ENCODE measurements around the gene FBXO46.

DNA sequence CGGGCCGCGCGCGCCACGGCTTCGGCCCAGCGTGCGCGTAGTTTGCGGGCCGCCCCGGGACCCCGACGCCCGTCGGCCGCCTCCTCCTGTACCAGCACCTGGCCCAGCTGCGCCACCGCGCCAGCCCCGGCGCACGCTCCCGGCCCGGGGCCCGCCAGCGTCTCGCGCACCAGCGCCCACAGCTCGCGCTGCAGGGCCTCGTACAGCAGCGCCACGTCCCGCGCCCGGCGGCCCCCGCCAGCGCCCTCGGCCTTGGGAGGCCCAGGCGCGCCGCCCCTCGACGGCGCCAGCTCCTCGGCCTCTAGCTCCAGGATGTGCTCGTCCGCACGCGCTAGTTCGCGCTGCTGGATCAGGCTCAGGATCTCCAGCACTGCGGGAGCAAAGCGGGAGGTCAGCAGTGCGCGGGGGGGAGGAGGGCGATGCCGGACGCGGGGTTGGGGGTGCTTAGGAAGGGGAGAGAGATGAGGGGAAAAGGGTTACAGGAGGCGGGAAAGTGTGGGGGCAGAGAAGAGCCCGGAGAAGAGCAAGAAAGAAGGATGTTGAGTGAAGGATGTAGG lies 10.7 kb downstream of the EXOC3L2 start:
- RRBS = 95% methylated on average over 37 of the region's 66 CpGs

GRCh38 chr19:45395325-45396045 lies 9.4 kb downstream of the PPP1R13L start:
- RRBS = no CpG with 5 or more reads among the region's 32 CpGs

DNA sequence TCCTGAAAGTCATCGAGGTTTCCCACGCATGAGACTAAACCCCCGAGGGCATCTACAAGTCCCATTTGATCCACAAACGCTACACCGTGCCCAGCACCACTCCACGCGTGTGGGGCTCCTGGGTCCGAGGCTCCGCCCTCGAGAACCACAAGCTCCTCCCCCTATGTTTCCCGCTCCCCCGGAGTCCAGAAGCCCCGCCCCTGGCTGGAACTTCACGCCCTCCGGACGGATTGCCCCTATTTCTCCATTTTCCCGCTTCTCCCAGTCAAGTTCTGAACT lies 563 bp upstream of the POLR1G start:
- RRBS = 4% methylated on average over 4 of the region's 17 CpGs

DNA sequence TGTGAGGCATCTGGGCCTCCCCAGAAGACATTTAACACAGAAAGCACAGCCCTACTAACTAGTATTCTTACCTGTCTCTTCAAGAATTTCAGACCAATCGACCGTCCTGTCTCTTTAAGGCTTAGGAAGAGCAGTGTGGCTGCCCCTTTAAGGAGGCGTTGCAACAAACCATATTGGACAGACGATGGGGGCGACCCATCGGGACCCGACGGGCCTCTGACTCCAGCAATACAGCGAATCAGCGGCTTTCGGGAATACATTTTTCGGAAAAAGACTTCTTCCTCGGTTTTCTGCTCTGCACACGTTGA lies 269 bp upstream of the POLR1G start:
- RRBS = no CpG with 5 or more reads among the region's 14 CpGs

DNA sequence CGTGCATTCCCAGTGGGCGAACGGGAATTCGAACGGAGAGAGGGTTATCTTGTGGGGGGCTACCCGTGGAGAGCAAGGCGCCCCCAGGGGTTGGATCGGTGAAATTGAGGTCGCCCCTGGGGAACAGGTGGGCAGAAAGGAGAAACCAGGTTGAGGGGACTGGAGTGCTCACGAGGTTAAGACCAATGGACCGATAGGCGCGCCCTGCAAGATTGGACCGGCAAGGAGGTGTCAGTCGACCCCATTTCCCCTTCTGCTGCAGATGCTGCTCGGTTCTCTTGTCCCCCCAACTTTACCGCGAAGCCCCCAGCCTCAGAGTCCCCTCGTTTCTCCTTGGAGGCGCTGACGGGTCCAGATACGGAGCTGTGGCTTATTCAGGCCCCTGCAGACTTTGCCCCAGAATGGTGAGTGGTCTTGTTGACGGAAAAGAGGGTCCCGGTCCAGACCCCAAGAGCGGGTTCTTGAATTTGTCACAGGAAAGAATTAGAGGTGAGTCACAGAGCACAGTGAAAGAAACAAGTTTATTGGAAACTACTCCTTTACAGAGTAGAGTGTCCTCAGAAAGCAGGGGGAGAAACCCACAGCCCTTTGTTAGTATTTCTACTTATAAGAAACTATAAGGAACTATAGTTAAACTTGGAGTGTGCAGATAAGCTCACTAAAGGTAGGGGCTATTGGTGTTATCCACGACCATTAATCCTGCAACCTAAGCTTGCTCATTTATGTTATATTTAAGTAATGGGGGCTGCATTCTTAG lies 566 bp downstream of the POLR1G start:
- RRBS = no CpG with 5 or more reads among the region's 26 CpGs

DNA sequence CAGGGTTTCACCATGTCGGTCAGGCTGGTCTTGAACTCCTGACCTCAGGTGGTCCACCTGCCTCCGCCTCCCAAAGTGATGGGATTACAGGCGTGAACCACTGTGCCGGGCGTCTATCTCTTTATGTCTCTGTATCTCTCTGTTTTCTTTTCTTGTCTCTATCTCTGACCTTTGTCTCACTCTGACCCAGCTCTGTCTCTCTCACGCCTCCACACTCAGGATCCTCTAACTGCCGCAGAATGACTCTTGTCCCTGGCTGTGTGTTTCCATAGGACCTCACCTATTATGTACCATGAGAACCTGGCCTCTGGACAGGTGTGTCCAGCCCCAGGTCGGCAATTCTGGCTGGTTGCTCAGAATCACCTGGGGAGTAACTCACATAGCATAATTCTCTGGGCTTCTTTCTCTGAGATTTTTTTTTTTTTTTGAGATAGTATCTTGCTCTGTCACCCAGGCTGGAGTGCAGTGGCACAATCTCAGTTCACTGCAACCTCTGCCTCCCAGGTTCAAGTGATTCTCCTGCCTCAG lies 20.3 kb upstream of the FOSB start:
- RRBS = no CpG with 5 or more reads among the region's 8 CpGs

- RRBS = 8% methylated on average over 3 of the region's 10 CpGs
Observed at GRCh38 chr19:45505870-45506385, 1.4 kb upstream of the VASP start.

GRCh38 chr19:45521116-45521589 lies 13.9 kb downstream of the VASP start:
- RRBS = no CpG with 5 or more reads among the region's 8 CpGs

GRCh38 chr19:45532177-45532784 lies 25.0 kb downstream of the VASP start:
- RRBS = no CpG with 5 or more reads among the region's 2 CpGs

- RRBS = no CpG with 5 or more reads among the region's 12 CpGs
Observed at GRCh38 chr19:45657743-45658234, 10.2 kb upstream of the GIPR start.

DNA sequence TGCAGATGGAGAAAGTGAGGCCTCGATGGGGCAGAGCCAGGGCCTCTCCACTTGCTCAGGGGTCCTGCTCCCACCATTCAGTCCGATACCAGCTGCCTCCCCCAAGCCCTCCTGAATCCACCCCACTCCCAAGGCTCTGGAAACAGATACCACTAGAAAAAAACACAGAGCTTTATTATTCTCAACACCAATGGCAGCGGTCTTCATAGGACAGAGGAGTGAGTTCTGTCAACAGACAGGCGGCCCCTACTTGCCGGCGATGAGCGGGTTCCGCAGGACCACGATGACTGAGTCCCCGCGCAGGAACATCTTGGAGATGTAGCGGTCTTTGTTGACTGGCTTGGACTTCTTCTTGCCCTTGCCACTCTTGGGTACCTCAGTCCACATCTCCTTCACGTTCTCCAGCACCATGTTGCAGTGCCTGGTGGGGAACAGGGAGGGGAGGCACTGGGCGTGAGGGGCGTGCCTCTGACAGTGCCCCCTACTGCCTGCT lies 4.4 kb downstream of the SNRPD2 start:
- RRBS = no CpG with 5 or more reads among the region's 15 CpGs

GRCh38 chr19:45715818-45717129 lies 14.4 kb downstream of the FBXO46 start:
- RRBS = 7% methylated on average over 5 of the region's 27 CpGs

DNA sequence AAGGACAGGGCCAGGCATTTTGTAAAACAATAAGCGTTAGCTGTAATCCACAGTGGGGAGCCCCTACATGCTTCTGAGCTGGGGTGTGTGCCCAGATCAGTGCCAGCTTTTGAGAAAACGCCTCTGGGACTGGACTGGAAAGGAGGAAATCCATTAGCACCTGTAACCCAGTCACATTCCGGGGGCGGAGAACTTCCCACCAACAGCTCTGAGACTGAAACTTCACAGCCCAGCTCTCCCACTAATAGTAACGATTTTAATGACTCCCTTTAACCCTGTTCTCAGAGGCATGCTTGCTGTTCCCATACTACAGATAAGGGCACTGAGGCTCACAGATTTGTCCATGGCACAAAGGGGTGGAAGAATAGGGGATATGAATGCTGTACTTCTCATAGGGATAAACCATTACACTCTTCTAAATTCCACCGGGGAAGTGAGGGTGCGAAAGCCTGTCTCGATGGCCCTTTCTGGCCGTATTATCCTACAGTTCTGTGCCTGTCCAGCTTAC lies 882 bp downstream of the FBXO46 start:
- RRBS = 46% methylated on average over 3 of the region's 9 CpGs

DNA sequence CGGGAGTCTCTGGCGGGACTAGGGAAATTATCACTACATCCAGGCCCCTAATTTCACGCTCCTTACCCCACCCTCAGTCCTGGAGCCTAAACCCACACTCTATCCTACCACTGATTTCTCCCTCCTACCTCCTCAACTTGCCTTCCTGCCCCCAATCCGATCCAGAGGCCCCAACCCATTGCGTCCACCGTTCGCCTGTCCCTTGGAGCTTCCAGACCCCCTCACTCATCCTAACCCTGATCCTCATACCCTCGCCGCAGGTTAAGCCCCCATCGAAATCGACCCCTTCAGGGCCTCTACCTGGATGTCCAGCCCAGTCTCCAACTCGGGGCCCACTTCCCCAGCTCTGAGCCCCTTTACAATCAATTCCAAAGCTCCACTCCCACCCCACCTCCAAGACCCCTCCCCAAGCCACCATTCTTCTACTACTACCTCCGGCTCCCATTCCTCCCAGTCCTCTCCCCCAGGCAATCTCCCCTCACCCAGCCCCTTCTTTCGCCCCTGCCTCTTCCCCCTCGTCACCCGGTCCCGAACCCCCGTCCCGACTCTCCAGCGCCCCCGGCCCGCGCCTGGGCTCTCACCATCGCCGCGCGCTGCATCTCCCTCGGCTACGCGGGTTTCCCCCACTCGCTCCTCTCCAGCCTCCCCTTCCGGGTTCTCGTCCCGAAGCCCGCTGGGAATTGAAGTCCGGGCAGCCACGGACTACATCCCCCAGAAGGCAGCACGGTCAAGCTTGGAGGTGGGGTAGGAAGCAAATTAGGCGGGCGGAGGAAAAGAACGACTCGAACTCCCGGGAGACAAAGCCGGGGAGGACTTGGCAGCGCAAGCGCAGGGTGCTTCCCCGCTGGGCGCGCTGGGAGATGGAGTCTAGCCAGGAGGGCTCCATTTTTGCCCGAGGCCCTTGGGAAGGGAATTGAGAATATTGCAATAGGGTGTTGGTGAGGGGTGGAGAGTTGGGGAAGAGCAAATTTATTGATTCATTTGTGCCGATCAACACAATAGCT lies at the start of gene FBXO46:
Gene FBXO46 (minus strand): TSS at position 629 of the 1,004 bp plus-strand sequence.
- RRBS = 4% methylated on average over 23 of the region's 51 CpGs

GRCh38 chr19:45766732-45767571 lies 2.1 kb downstream of the SIX5 start:
- RRBS = 13% methylated on average over 2 of the region's 42 CpGs

DNA sequence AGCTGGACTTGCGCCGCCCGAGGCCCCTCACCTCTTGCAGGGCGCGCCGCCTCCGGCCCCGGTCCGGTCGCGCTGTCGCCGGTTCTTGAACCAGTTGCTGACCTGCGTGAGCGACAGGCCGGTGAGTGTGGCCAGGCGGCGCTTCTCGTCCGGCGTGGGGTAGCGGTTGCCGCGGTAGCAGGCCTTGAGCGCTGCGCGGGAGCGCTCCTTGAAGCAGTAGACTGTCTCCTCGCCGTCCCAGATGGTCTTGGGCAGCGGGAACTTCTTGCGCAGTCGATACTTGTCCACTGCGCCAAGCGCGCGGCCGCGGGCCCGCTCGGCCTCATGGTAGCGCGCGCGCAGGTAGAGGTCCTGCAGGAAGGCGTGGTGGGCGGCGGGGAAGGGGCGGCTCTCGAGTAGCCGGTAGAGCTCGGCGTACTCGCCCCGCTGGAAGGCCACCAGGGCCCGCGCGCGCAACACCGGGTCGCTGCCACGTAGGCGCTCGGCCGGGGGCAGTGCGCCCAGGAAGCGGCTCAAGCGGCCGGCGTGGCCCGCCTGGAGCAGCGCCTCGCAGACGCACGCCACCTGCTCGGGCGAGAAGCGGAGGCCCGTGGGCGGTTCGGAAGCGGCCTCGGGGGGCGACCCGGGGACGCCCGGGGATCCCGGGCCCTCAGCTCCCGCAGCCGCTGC lies 907 bp downstream of the SIX5 start:
- RRBS = 2% methylated on average over 38 of the region's 90 CpGs

DNA sequence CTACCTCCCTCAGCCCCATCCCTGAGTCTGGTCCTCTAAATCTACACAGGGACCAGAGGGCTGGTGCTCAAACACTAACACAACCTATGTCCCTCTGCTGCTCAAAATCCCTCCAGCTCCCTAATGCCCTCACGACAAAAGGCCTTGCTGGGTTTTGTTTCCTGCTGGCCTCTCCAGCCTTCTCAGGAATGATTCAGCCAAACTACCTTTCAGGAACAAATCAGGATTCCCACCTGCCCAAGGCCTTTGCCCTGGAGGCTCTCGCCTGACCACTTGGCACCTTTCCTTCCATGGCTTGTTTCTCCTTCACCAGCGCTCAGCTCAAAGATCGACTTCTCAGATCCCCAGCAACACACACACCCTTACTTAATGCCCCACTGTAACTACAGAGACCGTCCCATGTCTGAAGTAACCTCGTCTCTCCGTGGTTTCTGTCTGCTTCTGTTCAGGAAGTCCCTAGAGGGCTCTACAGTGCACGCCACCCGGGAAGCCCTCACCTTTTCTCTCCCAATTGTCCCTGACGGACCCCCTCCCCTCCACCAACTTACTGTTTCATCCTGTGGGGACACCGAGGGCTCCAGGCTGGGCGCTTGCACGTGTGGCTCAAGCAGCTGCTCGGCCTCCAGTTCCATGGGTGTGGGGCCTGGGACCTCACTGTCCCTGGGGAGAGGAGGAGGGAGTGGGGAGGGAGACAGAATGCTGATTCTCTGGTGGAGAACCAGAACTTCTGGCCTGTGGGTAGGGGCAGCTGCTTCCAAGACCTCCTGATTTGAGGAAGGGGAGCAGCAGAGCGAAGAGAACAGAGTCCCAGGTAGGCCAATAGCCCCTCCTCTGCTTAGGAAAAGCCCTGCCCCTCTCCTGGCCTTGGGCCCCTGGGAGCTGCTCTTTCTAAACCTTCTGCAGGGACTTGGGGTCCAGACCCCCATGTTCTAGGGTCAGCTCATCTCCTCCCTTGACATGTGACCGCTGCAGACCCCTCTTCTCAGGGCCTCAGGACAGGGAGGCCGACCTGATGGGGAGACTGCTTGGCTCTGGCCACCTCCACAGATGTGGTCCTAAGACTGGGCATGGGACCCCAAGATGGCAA lies 3.4 kb upstream of the SIX5 start:
- RRBS = no CpG with 5 or more reads among the region's 17 CpGs

- RRBS = no CpG with 5 or more reads among the region's 9 CpGs
Observed at GRCh38 chr19:45842938-45843448, 20.0 kb downstream of the SYMPK start.

GRCh38 chr19:46211519-46212025 lies 18.0 kb upstream of the IGFL1 start:
- RRBS = no CpG with 5 or more reads among the region's 9 CpGs

DNA sequence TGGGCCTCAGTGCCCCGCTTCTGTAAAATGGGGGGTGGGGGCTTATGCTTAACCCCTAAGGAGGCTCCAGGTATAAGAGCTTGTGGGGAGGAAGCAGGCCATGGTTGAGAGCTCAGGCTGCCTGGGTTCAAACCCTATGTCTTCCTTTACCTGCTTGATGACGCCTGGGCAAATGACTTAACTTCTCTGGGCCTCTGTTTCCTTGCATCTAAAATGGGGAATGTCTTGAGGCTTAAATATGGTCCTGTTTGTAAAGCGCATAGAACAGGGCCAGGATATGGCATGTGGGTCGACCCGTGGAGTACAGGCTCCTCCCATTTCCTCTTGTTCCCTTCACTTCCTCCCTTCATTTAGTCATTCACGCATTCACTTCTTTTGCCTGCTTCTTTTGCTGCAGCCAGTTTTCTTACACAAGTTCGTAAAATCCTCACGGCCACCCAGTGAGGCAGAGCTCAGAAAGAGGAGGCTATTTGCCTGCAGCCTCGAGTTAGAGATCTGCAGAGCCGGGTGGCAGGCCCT lies 4.2 kb downstream of the PPP5C start:
- RRBS = no CpG with 5 or more reads among the region's 10 CpGs

All from HCT116 (cell line).